Left ventricle myocardium (tissue), 1 donor: ENCODE measurements around a stretch of chr7.

- PRO-cap = no peak
Measured at GRCh38 chr7:29468149-29468672, 95.4 kb upstream of the PRR15 start.

GRCh38 chr7:29684776-29685711, 121.3 kb upstream of the WIPF3 start:
- PRO-cap = bidirectional peak, plus-strand start at chr7:29684991, minus-strand start at chr7:29684929; bidirectional peak, plus-strand start at chr7:29685155, minus-strand start at chr7:29685099; unidirectional peak, minus-strand start at chr7:29685610

- PRO-cap = no peak
Measured at GRCh38 chr7:29839311-29839851, 33.1 kb downstream of the WIPF3 start.

DNA sequence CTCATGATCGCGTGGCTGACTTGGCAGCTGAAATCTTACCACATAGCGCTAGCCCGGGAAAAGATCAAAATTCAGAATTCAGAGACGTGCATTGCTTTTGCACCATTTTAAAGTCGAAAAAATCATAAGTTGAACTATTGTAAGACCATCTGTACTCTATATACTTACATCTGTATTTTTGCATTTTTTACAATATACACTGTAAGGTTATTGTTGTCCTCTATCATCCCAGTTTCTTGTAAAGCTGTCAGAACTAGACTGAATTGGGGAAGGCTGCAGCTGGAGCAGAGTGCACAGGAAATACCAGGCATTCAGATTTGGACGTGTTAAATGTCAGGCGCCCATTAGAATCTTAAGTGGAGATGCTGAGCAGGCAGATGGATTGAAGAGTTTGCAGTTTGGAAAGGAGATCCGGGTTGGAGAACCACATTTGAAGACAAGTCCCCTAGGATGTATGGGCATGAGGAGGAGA, 40.3 kb downstream of the MTURN start:
- PRO-cap = no peak

GRCh38 chr7:30250426-30250783, 34.0 kb upstream of the ZNRF2 start:
- PRO-cap = no peak

DNA sequence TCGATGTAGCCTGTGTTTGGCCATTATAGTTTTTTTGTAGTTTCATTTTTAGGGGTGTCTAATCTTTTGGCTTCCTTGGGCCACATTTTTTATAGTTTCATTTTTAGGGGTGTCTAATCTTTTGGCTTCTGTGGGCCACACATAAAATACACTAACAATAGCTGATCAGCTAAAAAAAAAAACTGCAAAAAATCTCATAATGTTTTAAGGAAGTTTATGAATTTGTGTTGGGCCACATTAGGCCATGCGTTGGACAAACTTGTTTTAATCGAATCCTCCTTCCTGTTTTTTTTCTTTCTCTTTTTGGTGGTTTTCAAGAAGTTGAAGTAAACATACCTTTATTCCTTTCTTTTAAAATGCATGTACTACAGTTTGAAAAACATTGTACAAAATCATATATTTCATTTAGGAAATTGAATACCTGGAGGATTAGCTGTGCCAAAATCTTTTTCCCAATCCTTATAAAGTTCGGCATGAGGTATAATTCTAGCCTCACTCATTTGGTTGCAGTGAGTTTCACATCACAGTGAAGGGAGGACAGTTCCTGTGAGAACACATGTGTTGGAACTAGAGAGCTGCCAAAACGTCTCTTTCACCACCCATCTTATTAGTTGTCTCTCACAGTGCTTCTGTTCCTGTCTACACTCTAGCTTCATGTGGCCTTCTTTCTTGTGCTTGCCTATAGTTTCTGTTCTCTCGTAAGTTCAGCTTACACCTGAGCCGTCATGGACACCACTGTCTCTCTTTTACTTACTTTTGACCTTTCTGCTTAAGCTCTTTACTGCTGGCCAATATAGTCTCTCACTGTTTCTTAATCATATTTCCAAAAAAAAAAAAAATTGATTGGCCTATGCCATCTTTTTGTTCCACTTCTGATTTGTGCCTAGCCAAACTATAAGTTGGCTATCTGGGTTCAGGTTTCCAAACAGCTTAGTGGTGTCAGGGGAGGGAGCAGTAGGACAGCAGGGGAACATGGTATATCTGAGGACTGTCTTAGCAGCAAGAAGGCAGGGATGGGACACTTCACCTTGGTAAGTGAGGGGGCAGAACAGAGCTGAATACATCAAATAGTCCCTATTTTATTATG, 37.8 kb downstream of the ZNRF2 start:
- PRO-cap = no peak

DNA sequence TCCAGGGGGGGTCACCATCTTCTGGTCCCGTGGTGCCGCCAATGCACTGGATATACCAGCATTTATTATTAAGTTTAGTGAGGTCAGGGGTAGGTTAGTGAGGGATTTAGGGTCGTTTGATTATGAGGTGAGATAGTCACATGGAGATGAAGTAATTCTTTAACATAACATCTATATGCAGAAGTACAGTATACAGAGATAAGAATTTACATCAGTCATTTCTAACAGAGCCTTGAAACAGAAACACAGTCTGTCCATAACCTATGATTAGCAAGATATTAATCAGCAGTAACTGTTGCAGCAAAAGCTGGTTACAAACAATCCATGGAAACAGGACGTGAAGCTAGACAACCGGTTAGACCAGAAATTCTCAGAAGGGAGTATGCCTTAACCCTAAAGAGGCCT, 4.5 kb upstream of the GGCT start:
- PRO-cap = no peak

DNA sequence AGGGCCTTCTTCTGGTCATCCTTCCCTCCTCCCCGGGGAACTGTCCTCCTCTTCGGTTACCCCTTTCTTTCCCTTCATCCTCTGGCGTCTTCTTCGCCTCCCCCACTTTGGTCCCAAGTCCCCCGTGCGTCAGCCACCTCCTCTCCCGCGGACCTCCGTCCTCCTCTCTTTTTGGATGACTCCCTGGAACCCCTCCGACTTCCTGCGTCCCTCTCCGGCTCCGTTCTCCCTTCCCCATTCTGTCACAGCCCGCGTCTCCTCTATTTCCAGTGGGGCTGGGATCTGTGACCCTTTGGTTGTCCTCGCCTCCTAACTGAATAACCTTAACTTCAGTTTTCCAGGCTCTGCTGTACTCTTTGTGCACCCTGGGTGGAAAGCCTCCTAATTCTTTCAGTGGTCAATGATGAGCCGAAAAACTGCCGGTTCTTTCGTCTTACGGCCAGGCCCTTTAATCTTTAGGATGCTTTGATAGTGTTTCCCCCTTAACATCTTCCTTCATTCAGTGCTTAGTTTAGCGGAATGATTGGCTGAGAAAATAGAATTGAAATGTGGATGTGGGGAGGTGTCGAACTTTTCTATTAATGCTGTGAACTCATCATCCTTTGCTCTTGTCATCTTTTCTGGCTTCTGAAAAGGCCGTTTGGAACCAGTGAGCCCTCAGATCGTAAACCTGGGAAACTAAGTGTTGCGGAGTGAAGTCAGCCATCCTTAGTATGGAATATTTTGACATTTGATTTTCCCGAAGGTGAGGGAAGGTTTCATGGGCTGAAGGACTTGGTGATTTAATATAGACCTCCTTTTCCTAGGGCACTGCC, 718 bp downstream of the GARS1 start:
- PRO-cap = no peak

GRCh38 chr7:30620018-30620527, 25.4 kb downstream of the GARS1 start:
- PRO-cap = no peak

DNA sequence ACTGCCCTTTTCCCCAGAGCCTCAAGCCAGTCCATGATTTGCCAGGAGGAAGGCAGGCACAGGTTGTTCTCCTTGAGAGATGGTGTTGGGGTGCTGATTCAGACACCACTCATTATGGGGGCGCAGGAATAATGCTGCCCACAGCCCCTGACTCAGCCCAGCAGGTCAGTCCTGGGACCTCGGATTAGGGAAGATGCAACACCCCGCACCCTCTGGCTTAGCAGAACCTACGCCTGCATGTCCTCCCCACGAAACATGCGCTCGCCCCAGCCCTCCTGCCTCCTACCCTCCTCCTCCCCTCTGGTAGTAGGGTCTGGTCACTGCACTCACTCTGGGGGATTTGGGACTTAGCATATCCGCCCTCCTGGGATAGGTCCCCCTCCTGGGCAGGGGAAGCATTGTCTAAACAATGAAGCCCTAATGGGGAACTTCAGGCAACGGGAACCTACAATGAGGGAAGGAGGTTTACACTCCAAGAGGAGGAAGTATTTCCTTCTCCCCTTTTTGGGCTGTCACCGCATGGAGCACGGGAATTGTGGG, 1.0 kb downstream of the CRHR2 start:
- PRO-cap = no peak

GRCh38 chr7:30706960-30707409, 24.7 kb upstream of the CRHR2 start:
- PRO-cap = bidirectional peak, plus-strand start at chr7:30707180, minus-strand start at chr7:30707099

GRCh38 chr7:30752857-30753618, 1.1 kb downstream of the INMT start:
- PRO-cap = bidirectional peak, plus-strand start at chr7:30753354, minus-strand start at chr7:30753057

- PRO-cap = no peak
Measured at GRCh38 chr7:30799507-30799896, 28.3 kb downstream of the MINDY4 start.

DNA sequence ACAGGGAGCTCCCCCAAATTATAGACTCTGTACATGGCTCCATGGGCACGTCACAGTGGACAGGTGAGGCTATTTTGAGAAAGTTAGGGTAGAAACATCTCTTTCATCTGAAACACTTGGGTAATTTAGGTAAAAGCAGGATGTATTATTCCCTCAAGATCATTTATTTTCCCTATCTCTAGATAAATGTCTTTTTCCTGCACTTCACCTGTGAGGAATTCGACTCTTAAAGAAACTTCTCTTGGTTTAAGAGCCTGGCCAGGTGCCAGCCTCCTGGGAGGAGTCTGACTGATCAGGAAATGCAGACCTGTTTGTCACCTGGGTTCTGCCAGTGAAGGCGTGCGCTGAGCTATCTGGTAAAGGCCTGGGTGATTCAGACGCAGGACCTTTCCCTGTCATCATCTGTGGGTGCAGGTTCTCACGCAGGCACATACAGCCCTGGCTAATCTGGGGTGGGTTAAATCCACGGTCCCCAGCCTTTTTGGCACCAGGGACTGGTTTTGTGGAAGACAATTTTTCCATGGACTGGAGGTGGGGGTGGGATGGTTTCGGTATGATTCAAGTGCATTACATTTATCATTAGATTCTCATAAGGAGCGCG, 65.3 kb upstream of the AQP1 start:
- PRO-cap = no peak

DNA sequence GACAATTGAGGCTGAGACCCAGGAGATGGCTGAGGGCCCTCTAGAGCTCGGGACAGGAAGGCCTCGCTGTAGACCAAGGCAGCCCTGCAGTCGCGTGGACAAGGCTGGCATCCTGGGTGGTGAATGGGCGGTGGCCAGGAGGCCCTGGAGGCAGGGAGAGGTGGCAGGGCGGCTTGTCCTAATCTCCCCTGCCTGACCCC, 52.1 kb upstream of the AQP1 start:
- PRO-cap = no peak

GRCh38 chr7:30897193-30897989, 14.3 kb upstream of the AQP1 start:
- PRO-cap = no peak

DNA sequence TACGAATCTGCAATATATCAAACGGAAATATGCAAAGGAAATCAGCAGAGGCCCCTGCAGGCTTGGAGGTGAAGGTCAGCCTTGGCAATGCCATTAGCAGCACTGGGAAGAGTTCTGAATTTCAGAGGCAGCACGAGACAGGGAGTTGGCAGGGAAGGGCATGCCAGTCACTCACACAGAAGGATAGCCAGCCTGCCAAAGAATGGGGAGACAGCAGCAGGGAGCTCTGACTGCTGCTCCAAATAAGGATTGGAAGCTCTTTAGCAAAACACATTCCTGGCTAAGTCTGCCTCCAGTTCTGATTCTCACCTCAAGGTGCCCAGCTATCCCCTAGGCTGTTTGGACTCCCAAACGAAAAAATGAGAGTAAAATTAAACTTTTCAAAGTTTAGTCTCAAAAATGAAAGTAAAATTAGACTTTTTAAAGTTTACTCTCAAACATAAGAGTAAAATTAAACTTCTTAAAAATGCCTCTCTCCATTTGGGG, 188.0 kb downstream of the PDE1C start:
- PRO-cap = unidirectional peak, plus-strand start at position 295 of the sequence

GRCh38 chr7:32464250-32465059, 25.7 kb downstream of the LSM5 start:
- PRO-cap = no peak

DNA sequence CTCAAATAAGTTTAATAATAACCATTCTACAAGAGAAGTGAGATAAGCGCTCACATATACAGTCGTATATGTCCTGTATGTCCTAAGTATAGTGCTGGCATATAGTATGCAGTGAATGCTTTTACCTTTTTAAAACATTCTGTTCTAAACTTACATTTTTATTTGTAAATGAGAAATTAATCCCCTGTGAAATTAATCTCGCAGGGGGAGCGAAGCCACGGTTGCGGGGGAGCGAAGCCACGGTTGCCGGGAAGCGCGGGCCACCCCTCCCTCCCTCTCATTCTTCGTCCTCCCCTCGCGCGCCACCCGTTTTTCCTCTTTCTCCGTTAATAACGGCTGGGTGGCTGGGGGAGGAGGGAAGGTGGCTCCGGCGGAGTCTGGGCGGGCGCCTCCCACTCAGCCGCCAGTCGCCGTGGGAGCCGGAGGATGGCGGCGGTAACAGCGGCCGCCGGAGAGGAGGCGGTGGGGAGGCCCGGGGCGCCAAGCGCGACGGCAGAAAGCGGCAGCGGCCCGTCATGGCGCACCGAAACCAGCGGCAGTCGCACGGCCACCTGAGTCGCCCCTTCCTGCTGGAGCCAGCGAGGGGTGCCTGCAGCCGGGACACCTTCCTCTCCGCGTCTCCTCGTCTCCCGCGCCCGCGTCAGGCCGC, 163.7 kb downstream of the KBTBD2 start:
- PRO-cap = bidirectional peak, plus-strand start at position 406 of the sequence, minus-strand start at position 464 of the sequence

DNA sequence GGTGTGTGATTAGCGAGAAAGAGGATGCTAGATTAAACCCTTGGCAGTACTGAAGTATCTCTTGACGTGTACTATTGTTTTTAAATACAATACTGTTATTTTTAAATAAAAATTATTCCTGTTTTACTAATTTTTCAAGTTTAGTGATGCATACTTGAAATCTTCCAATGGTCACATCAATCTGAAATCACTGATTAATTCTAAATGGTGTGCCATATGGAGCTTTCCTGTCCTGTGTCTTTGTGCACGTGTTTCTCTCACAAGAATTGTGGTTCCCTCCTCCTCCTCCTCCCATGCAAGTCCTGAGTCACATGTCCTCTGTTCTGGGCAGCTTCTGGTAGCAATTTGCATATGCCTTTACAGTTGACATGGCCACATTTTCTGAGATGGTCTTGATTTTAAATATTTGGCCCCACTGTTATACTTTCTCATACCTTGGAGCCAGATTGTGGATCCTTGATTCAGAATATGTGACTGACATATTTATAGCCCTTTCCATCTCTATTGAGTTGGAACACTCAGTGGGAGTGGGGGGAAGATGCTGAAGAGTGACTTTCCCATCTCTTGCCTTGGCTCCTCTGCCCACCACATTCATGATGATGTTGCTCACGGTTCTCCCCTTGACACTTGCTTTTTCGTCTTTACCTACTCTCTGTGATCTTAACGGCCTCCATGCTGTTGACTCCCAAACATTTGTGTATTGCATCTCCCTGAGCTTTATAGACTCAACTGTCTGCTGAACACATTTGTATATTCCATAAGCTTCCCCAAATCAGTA, 28.4 kb downstream of the KBTBD2 start:
- PRO-cap = no peak